ENCODE data around the gene METTL14.

- PRO-cap: no peak
- RAMPAGE, long total RNA, 3 experiments: no peak in any of the 3 experiments
Observed at GRCh38 chr4:112343584-112343858, 46.4 kb downstream of the ALPK1 start.

- PRO-cap: no peak
- RAMPAGE, long total RNA, 3 experiments: no peak in any of the 3 experiments
Observed at GRCh38 chr4:112514495-112514869, 1.5 kb downstream of the NEUROG2 start.

- PRO-cap: no peak
- RAMPAGE, long total RNA, 3 experiments: no peak in any of the 3 experiments
Observed at GRCh38 chr4:113079858-113080581, 30.6 kb downstream of the ANK2 start.

DNA sequence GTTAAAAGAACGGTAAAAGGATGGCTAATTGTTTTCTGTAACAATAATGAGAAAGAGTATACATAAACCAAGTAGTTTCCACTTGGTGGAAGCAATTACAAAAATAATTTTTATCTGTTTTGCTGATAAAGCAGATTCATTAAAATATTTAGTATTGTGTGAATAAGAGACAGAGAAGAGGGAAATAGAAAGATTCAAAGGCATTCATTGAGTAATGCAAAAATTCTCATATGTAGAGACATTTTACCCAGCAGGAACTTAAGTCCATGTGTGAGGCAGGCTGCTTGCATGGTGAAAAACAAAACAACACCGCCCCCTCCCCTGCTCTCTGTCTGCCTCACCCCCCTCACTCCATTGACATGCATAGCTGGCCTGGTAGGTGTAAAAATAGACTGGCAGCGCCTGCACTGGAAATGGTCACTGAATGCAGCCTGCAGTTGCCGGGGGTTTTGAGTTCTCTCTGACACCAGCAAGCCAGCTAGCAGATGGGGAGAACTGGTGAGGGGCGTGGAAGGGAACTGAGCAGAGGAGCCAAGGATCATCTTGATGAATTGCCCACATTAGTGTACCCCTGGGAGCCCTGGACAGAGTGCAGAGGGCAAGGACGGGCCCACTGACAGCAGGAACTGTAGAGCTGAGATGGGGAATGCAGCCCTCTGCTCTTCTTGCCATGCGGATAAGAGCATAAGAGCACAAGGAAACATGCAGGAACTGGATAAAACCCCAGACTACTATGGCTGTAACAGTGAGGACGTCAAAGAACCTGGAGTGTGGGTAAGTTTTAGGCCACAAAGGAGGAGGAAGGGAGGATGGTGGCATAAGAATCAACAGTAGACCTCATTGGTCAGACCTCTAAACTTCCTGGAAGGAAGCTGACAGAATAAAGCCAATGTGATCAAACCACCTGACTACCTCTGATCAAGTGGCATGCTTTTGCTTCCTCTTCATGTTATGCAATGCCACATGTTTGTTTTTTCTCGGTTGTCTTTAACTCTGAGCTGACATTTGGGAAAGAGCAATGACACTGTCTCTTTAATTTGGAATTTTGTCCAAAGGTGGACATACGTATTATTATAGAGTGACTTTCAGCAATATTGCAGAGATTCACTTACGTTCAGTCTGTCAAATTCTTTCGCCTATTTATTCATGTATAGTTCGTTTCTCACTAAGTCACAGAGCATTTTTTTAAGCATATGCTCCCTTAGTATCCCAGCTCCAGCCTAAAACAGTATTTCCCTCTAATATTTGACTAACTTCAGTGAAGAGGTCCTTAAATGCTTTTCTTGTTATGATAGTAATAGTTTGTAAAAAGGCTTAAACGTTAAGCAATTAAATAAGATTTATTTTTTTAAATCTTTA is 96.3 kb downstream of the ANK2 start:
- PRO-cap: unidirectional peak, plus-strand start at position 390 of the sequence
- RAMPAGE, long total RNA, 3 experiments: start-site peak on the plus strand in 3 of 3 experiments, centred at positions 412 to 432 of the sequence, 36 to 96 reads per replicate

DNA sequence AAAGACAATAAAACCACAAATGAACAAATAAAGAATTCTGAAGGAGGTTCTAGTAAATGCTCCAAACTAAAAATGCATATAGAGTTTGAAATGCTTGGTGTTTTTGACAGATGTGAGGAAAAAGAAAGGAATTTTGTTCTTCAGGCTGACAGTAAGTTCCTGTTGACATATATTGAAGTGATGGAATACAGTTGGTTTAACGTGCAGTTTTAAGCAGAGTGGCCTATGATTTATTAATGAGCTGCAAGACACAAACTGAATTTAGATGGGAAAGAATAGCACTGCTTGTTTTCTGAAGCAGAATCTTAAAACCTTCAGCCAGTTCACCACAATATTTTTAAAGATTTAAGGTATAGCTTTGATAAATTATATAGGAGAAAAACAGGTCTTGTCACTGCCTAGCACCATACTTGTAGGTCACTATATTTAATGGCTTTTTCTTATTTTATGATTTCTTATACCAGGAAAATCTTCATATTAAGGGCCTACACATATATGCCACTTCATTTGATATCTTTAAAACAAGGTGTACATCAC is 245.0 kb downstream of the ANK2 start:
- PRO-cap: no peak
- RAMPAGE, long total RNA, 3 experiments: no peak in any of the 3 experiments

- PRO-cap: no peak
- RAMPAGE, long total RNA, 3 experiments: no peak in any of the 3 experiments
Observed at GRCh38 chr4:113339380-113339711, 289.9 kb downstream of the ANK2 start.

- PRO-cap: no peak
- RAMPAGE, long total RNA, 3 experiments: start-site peak on the minus strand in 1 of 3 experiments, at chr4:113471768-113472325 at its widest, 8 reads per replicate
Observed at GRCh38 chr4:113471784-113472367, 289.7 kb downstream of the CAMK2D start.

DNA sequence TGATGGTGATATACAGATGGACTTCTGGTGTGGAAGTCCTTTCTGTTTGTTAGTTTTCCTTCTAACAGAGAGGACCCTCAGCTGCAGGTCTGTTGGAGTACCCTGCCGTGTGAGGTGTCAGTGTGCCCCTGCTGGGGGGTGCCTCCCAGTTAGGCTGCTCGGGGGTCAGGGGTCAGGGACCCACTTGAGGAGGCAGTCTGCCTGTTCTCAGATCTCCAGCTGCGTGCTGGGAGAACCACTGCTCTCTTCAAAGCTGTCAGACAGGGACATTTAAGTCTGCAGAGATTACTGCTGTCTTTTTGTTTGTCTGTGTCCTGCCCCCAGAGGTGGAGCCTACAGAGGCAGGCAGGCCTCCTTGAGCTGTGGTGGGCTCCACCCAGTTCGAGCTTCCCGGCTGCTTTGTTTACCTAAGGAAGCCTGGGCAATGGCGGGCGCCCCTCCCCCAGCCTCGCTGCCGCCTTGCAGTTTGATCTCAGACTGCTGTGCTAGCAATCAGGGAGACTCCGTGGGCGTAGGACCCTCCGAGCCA is 267.2 kb downstream of the CAMK2D start:
- PRO-cap: no peak
- RAMPAGE, long total RNA, 3 experiments: no peak in any of the 3 experiments

- PRO-cap: no peak
- RAMPAGE, long total RNA, 3 experiments: no peak in any of the 3 experiments
Observed at GRCh38 chr4:113547365-113548138, 214.0 kb downstream of the CAMK2D start.

DNA sequence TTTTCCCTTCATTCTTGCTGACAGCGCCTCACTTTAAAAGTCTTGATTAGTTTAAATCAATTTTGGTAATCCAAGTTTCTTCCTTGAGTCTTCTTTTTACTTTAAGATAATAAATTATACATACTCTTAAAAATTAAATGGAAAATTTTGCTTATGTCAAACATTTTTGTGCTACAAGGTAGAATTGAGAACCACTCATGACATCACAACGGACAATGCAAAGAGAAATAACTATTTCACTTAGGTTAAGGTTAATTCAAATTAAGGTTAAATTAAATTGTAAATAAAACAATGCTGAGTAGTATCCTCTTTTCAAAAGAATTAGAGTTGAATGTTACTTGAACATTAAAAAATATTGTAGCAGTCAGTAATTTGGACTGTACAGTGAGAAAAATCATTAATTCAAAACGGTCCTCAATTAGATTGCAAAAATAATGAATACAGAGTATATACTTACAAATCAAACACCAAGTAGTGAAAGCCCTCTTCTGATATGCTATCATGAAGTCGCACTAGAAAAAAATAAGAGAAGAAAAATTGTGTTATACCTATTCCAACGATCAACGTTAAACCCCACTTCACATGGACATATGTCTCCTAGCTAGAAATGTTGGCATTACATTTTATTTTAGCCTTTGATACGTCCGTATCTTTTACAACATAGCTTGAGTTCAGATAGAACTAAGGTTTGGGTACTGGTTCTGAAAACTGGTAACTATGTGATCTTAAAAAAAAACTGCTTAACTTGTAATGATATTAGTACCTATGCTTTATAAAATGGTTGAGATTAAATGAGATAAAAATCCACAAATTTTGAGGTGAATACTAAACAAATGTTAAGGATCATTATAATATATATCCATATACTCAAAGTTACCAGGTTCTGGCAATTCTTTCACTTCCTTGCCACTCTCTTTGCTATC is 152.6 kb downstream of the CAMK2D start:
- PRO-cap: no peak
- RAMPAGE, long total RNA, 3 experiments: no peak in any of the 3 experiments

DNA sequence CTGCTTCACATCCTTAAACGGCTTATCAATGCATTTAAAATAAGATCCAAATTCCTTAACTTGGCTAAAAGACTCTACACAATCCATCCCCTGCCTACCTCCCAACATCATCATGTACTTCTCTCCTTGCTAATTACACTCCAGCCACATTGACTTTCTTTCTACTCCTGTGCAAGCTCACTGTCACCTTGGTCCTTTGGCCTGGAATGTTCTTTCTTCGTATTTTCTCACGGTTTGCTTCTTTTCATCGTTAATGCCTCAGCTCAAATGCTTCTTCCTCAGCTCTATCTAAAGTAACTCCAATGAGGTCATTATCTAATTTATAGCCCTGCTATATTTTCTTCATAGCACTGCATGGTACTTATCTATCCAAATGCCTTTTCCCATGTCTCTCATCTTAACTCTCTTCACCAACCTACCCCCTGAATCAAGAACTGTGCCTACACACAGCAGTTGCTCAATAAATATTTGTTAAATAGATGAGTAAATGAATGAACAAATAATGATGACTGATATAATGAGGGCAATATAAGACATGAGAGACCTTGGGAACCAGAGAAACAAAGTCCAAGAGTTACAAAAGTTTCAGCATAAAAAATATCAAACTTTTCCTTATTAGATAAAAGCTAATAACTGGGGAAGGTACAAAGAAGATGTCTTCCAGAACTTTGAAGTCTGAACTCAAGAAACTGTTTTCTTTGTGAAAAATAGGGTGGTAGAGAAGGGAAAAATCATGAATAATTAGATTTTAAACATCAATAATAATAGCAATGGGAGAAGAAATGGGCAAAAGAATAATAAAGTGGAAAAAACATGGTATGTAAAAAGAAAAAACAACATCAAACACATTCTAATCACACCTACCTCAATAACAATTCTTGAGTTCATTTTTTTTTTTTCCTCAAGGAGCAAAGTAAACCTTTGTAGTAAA is 19.6 kb downstream of the CAMK2D start:
- PRO-cap: no peak
- RAMPAGE, long total RNA, 3 experiments: no peak in any of the 3 experiments

- PRO-cap: bidirectional peak, plus-strand start at chr4:113762789, minus-strand start at chr4:113762616
- RAMPAGE, long total RNA, 3 experiments: no peak in any of the 3 experiments
Observed at GRCh38 chr4:113762477-113762721, 861 bp upstream of the CAMK2D start.

DNA sequence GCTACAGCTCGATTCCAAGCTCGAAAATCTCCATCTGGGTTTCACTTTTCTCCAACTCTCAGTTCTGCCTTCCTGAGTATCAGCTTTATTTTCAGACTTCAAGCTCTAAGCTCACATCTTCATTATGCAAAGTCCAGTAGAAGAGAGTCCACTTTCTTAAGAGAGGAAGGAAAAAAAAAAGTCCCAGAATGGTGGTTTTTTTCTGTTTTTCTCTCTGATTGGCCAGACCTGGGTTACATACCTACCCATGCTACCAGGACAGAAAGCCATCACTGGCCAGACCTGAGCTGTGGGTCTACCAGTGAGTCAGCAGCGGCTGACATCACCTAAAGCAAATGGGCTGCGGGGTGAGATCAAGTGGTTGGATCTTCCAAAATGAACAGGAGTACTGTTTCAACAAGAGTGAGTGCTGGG is 1.7 kb upstream of the NDST3 start:
- PRO-cap: no peak
- RAMPAGE, long total RNA, 3 experiments: no peak in any of the 3 experiments

DNA sequence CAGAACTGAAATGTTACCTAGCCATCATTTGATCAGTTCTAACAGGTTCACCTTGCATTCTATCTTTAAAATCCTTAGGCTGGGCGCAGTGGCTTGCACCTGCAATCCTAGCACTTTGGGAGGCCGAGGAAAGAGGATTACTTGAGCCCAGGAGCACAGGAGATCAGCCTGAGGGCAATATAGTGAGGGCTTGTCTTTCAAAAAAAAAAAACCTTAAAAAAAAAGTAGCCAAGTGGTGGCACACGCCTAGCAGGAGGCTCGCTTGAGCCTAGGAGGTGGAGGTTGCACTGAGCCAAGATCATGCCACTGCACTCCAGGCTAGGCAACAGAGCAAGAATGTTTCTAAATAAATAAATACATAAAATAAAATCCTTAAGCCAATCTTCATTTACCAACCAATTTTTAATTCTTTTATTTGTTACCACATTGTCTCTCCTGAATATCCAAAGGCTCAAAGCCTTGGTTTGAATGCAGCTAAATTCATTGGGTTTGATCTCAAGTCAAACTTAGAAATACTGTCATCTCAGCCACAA is 75.5 kb downstream of the PRSS12 start:
- PRO-cap: no peak
- RAMPAGE, long total RNA, 3 experiments: no peak in any of the 3 experiments

DNA sequence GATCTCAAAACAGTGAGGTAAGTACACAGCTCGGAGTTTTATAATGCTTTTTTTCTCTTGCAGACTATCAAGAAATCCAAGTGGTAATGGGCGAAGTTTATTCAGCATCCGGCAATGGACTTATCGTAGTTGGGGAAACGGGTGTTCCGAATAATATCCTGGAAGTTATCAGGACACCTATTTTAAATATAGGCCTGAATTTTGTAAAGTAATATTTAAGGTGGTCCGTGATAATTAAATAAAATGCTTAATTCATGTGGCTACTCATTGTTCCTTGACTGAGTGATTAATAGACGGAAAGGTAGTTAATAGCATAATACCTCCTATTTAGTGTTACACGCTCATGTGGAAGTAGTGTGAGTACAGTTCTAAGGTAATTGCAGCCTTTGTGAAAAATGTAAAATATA is 73.2 kb downstream of the PRSS12 start:
- PRO-cap: no peak
- RAMPAGE, long total RNA, 3 experiments: no peak in any of the 3 experiments

- PRO-cap: no peak
- RAMPAGE, long total RNA, 3 experiments: no peak in any of the 3 experiments
Observed at GRCh38 chr4:118313052-118313660, 39.6 kb downstream of the PRSS12 start.

- PRO-cap: no peak
- RAMPAGE, long total RNA, 3 experiments: no peak in any of the 3 experiments
Observed at GRCh38 chr4:118351825-118352625, 778 bp downstream of the PRSS12 start.

GRCh38 chr4:118685114-118686097 is at the start of gene METTL14:
Gene METTL14, plus strand, starts transcription at chr4:118685392.
- PRO-cap: bidirectional peak, plus-strand start at chr4:118685400, minus-strand start at chr4:118685330; bidirectional peak, plus-strand start at chr4:118685670, minus-strand start at chr4:118685612
- RAMPAGE, long total RNA, 3 experiments: start-site peak on the plus strand in 3 of 3 experiments, at chr4:118685379-118685440 at its widest, 286 to 1,187 reads per replicate

DNA sequence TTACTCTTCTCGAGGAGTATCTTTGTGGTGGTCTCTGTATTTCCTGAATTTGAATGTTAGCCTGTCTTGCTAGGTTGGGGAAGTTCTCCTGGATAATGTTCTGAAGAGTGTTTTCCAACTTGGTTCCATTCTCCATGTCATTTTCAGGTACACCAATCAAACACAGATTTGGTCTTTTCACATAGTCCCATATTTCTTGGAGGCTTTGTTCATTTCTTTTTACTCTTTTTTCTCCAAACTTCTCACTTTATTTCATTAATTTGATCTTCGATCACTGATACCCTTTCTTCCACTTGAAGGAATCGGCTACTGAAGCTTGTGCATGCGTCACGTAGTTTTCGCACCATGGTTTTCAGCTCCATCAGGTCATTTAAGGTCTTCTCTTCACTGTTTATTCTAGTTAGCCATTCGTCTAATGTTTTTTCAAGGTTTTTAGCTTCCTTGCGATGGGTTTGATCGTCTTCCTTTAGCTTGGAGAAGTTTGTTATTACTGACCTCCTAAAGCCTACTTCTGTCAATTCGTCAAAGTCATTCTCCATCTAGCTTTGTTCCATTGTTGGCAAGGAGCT is 54.3 kb downstream of the SEC24D start:
- PRO-cap: no peak
- RAMPAGE, long total RNA, 3 experiments: start-site peak on the minus strand in 1 of 3 experiments, centred at position 206 of the sequence, 24 reads per replicate

GRCh38 chr4:118941146-118941461 is 52.5 kb downstream of the SYNPO2 start:
- PRO-cap: no peak
- RAMPAGE, long total RNA, 3 experiments: no peak in any of the 3 experiments

All from tibial nerve (tissue), 3 donors.